ENCODE measurements around a stretch of chr22.

DNA sequence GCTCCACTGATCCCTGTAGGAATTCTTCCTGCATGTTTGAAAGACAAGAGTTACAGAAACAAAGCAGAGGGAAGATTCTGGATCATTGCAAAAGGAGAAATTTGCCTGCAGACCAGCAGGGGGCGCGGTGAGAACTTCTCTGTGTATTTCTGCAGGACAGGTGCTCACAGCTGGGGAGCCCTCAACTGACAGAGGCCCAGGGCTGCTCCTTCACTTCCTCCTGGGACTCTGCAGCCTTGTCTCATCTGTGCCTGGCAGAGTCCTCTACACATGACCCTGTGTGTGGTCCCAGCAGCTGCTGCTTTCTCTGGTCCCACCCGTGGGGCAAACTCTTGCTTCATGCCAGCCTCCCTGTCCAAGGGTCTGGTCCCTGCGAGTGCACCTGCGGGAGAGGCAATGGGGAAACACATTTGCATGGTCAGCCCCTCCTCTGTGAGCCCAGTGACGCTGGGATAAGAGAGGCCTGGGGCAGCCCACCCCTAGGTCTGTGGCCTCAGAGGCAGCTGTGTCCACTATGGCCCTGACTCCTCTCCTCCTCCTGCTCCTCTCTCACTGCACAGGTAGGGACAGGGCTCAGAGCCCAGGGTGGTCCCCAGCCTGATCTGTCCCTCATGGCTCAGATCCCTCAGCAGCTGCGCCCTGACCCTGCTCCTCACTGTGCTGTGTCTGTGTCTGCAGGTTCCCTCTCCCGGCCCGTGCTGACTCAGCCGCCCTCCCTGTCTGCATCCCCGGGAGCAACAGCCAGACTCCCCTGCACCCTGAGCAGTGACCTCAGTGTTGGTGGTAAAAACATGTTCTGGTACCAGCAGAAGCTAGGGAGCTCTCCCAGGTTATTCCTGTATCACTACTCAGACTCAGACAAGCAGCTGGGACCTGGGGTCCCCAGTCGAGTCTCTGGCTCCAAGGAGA is 43.2 kb upstream of the VPREB1 start:
- PRO-cap = no peak

- PRO-cap = no peak
Measured at GRCh38 chr22:22291547-22292258, 47.1 kb downstream of the VPREB1 start.

DNA sequence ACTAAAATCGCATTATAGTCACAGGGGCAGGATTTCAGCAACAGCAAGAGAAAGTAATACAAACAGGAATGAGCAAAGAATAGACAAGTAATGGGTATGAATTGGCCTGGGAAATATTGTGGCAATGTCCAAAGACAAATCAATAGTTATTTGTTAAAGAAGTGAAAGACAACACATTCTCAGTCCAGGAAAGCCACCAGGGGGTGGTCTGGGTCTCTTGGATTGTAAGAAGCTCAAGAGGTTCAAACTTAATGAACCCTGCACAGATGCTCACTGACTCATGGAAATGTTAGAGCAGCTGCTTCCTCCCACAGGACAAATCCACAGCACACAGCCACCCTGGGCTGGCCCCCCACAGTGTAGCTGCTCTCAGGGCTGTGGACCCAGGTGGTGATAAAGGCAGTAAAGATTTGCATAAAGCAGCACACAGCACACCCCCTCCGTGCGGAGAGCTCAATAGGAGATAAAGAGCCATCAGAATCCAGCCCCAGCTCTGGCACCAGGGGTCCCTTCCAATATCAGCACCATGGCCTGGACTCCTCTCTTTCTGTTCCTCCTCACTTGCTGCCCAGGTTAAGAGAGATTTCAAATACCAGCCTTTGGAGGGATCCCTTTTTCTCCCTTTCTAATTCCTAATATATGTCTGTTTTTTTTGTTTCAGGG is 124.7 kb downstream of the VPREB1 start:
- PRO-cap = no peak

DNA sequence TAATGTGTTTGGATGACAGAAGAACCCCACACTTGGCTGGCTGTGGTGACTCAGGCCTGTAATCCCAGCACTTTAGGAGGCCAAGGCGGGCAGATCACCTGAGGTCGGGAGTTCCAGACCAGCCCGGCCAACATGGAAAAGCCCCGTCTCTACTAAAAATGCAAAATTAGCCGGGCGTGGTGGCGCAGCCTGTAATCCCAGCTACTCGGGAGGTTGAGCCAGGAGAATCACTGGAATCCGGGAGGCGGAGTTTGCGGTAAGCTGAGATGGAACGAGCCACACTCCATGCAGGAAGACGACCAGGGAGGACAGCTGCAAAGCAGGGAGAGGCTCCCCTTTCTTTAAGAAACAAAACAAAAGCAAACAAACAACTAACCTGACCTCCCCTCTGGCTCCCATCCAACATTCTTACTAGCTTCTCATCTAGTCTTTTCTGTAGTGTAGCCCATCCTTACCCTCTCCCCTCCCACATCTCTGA is 84.2 kb downstream of the ZNF280B start:
- PRO-cap = no peak

GRCh38 chr22:22547579-22548132 is 11.4 kb downstream of the PRAME start:
- PRO-cap = no peak

DNA sequence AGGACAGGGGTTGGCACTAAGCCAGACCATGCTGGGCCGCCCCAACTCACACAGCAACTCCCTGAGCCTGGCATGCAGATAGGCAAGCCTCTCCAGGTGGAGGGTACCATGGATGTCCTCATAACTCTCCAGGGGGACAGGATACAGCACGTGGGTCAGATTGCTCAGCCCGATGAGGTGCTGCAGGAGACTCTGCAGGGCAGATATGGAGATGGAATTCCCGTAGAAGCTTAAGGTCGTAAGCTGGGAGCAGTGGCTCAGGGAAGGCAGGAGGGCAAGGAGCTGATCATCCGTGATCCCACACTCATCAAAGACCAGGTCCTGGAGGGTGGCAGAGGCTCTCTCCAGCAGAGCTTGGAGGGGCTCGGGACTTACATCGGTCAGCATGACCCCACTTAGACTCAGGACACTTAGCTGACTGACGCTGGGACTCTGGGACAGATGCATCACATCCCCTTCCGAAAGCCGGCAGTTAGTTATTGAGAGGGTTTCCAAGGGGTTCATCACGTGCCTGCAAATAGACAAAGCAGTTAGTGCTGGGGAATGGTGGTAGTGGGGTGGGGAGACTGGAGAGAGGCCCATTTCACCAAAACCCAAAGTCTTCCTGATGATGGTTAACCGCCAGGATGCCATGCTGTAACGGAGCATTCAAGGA is 10.8 kb downstream of the PRAME start:
- PRO-cap = unidirectional peak, plus-strand start at position 428 of the sequence

- PRO-cap = no peak
Measured at GRCh38 chr22:22720717-22721412, 76.5 kb downstream of the GGTLC2 start.

GRCh38 chr22:22811622-22812032 is 76.0 kb upstream of the IGLL5 start:
- PRO-cap = no peak

DNA sequence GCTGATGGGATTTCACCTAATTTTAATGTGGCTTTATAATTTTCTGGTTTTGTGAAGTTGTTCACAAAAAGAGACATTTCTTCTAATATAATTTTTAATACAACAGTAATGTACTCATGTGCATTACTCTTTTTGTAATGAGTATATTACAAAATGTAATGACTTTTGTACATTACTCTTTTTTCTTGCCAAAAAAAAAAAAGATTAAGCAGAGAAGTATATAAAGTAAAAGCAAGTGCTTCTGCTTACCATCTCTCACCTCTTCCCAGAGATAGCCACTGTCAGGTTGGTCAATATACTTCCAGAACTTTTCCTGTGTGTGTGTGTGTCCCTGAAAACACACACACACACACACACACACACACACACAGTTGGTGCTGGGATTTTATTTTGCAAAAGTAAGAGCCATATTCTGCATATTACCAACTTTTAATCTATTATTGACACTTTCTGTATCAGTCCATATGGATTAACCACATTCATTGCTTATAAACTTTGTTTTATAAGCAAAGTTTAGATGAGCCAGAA is 2.4 kb downstream of the IGLL5 start:
- PRO-cap = no peak

GRCh38 chr22:22929792-22930233 is 42.2 kb downstream of the IGLL5 start:
- PRO-cap = no peak

DNA sequence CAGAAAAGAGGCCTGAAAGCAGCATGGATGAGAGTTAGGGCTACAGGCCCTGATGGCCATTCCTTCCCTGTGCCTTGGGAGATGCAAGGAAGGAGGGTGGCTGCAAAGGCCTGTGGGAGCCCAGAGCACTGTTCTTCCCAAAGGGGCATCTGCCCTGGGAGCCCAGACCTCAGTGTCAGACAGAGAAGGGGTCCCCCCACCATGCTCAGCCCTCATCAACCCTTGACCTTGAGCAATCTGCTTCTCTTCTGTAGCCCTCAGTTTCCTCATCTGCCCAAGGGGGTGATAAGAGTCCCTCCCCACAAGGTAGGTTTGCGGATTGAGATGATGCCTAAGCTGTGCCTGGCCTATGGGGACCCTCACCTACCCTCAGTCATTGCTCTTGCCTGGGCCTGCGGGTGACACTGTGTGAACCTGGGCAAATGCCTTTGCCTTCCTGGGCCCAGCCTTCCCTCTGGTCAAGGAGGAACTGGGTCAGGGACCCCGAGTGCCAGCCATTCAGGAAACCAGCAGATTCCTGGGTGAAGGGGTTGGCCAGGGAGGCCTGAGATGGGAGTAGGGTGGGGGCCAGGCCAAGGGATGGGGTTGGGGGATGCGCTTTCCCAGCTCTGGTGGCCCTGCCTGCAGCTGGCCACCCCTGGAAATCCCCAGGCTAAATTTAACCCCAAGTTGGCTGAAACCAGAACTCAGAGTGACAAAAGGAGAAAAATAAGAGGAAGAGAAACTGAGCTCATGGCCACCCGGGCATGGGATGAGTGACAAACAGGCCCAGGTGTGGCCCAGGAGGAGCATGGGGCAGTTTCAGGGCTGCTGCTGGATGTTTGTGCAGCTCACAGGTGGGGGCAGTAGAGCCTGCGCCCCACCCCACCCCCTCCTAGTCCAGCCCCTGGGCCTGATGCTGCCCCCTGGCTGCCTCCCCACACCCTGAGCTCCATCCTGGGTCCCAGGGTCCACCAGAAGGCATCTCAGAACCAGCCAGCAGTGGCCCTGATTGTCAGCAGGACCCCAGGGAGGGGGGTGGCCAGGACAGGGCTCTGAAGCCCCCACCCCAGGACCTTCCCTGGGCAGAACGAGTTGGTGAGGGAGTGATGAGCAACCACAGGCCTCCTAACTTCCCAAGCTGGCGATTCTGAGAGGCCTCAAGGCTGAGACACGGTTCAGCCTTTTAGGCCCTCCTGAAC is 47.8 kb downstream of the IGLL5 start:
- PRO-cap = no peak

- PRO-cap = unidirectional peak, plus-strand start at chr22:23098823
Measured at GRCh38 chr22:23098228-23099625, 28.4 kb downstream of the GNAZ start.

DNA sequence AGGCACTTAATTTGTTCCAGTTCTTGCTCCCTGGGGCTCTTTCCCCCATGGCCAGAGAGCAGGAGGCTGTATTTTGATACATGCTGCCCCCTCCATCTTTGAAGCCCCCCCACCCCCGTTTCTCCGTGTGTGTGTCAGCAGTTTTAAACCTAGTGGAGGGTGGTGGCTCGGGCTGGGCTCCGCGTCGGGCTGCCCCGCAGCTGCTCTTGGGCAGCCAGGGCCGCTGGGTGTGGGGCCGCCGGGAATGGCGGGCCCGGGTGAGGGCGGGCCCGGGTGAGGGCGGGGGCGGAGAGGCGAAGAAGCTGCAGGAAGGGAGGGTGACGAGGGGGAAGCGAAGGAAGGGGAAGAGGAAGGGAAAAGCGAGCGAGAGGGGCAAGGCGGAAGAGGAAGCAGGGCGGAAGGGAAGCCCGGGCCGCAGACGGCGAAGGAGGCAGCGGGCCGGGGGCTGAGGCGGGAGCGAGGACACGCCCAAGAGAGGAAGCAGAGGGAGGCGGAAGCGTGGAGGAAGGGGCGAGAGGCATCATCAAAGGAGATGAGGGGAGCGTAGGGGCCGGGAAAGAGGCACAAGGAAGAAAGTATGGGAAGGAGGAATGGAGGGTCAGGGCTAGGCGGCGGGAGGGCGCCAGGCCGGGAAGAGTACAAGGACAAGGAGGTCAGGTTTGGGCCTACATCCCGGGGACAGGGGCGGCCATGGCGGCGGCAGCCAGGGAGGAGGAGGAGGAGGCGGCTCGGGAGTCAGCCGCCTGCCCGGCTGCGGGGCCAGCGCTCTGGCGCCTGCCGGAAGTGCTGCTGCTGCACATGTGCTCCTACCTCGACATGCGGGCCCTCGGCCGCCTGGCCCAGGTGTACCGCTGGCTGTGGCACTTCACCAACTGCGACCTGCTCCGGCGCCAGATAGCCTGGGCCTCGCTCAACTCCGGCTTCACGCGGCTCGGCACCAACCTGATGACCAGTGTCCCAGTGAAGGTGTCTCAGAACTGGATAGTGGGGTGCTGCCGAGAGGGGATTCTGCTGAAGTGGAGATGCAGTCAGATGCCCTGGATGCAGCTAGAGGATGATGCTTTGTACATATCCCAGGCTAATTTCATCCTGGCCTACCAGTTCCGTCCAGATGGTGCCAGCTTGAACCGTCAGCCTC is 82.5 kb downstream of the BCR start:
- PRO-cap = no peak

- PRO-cap = bidirectional peak, plus-strand start at chr22:23264892, minus-strand start at chr22:23264676
Measured at GRCh38 chr22:23264570-23265102, 84.3 kb downstream of the BCR start.

- PRO-cap = no peak
Measured at GRCh38 chr22:23287547-23288363, 107.4 kb downstream of the BCR start.

- PRO-cap = no peak
Measured at GRCh38 chr22:23315481-23316229, 135.3 kb downstream of the BCR start.

DNA sequence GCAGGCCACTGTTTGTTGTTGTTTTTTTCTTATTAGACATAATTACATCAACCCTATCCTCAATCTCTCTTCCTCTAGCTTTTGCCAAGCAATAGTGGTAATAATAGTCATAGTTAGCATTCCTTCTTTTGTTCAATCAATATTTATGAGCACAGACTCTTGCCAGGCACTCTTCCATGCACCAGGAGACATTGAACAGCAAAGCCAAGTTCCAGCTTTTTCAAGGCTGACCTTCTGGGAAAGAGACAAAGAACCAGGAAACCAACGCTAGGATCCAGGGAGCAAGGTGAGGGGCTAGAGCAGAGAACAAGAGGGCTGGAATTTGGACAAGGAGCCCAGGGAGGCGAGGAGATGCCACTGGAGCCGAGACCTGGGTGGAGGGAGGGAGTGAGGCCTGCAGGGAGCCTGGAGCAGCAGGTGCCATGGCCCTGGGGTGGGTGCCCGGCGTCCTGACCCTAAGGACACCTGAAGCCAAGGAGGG is 52.8 kb downstream of the IGLL1 start:
- PRO-cap = no peak

DNA sequence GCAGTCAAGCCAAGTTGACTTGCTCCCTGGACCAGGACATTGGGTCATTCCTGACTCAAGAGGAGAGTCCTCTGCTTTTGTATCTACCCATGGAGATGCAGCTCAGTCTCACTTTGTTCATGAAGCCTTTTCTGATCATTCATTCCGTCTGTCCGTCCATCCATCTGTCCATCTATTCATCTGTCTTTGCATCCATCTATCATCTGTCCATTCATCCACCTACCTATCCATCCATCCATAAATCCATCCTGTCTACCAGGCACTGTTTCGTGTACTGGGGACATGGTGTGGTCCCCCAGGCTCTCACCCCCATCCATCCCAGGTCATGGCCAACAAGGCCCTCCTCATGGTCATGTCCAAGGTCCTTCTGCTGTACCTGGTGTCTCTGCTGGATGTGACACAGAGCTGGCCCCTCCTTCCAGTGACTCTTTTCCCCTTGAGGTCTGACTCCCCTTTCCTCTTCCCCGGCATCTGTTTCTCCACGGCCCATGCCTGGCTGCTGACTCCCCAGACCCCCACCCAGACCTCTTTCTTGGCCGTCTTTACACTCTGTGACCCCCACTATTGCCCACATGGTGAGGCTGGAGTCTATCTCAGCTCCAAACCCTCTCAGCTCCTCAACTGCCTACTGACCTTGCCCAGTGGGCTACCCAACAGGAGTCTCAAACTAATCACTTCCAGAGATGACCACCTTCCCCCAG is 8.8 kb upstream of the DRICH1 start:
- PRO-cap = no peak

- PRO-cap = no peak
Measured at GRCh38 chr22:23687729-23688352, 3.0 kb upstream of the RGL4 start.

- PRO-cap = no peak
Measured at GRCh38 chr22:23688480-23689115, 2.2 kb upstream of the RGL4 start.

All from fallopian tube (tissue), 1 donor.